ENCODE results near the gene INSYN2A.

- PRO-cap, 2 experiments: no peak in any of the 2 experiments
These were observed 4.2 kb downstream of the FAM53B start for GRCh38 chr10:124739969-124740376.

DNA sequence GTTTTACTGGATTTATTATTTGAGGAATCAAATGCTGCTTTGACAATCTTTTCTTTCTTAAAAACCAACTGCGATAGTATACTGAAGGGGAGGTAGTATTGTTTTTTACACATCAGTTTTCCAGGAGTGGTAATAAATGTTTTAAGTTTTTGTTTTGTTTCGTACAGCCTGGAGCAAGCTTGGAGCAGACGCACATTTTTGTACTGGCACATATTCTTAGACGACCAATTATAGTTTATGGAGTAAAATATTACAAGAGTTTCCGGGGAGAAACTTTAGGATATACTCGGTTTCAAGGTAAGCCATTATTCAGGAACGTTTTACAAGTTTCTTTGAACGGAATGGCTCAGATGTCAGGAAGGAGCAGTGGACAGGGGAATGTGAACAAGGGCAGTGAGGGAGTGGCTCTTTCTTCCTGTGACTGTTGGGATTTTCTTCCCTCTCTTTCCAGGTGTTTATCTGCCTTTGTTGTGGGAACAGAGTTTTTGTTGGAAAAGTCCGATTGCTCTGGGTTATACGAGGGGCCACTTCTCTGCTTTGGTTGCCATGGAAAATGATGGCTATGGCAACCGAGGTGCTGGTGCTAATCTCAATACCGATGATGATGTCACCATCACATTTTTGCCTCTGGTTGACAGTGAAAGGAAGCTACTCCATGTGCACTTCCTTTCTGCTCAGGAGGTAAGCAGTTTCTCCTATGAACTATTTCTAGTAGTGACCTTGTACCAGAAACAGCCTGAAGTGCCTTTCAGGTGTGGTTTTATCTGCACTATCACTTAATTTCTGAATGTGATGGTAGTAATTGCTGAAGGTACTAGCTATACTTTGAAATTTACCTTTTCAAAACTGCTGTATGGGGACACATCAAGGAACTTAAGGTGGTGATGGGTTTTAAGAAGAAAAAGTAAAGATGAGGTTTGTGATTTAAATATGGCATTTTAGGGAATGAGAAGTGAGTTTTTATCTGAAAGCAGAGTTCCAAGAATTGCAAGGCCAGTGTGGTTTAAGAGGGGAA is 41.4 kb downstream of the ZRANB1 start:
- PRO-cap, 2 experiments: no peak in any of the 2 experiments

DNA sequence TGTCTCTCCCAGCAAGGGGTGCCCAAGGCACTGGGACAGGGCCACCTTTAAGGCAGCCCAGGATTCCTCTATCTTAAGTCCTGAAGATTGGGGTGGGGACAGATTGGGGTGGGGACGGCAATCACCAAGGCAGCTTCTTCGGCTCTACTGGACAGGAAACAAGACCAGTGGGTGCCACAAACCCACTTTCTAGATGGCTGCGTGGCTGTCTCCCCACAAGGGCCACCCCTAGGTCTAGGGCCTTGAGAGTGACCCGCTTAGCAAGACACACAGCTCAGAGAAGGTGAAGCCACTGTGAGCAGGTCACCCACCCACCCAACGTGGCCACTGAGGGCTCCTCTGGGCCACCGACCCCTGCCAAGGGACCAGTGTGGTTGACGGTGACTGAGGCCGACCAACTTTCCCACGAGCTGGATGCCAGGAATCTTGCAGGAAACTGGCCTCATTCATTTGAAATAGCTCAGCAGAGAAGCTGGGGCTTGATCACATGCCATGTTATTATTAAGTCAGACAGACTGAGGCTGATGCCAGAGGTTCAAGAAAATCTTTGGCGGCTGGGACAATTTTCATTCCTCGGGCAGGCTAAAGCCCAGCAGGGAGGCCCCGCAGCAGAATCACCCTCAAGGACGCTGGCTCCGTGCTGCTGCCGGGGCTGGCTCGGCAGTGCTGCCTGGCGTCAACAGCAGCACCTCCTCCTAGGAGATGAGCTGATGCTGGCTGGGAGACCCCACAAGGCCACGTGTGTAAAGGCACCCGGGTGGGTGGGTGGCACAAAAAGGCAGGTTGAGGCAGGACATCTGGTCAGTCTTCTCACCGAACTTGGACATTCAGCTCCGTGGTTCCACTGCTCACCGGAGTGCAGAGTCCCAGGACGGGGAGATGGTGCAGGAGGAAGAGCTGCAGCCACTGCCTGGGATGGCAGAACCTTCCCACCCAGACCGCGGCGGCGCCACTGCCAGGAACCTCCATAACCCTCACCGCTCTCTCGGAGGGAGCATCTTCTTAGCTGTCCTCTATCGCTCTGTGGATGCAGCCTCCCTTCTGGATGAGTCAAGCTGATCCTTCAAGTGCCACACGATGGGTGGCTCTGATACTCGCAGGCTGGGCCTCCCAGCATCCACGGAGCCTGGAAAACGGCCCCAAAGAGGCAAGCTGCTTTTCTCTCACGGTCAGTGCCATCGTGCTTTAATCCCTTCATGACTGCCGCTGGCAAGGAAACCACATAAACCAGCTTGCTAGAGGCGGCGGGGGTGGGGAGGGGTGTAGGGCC is 28.2 kb downstream of the CTBP2 start:
- PRO-cap, 2 experiments: no peak in any of the 2 experiments

- PRO-cap, 2 experiments: no peak in any of the 2 experiments
These were observed 12.4 kb downstream of the CTBP2 start for GRCh38 chr10:125015276-125016132.

- PRO-cap, 2 experiments: no peak in any of the 2 experiments
These were observed 4.5 kb downstream of the CTBP2 start for GRCh38 chr10:125023276-125023870.

- PRO-cap, 2 experiments: no peak in any of the 2 experiments
These were observed 7.4 kb upstream of the CTBP2 start for GRCh38 chr10:125035167-125035745.

DNA sequence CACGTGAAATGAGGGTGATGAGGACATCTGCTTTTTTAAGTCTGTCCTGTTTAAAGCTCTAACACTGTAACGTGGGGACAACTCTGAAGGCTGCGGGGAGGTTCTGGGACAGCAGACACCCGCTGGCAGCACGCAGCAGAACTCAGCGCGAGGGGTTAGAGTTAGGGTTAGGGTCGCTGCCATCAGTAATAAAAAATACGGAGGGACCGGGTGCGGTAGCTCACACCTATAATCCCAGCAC is 34.4 kb upstream of the CTBP2 start:
- PRO-cap, 2 experiments: no peak in any of the 2 experiments

GRCh38 chr10:125099054-125100033 is 71.5 kb upstream of the CTBP2 start:
- PRO-cap, 2 experiments: no peak in any of the 2 experiments

DNA sequence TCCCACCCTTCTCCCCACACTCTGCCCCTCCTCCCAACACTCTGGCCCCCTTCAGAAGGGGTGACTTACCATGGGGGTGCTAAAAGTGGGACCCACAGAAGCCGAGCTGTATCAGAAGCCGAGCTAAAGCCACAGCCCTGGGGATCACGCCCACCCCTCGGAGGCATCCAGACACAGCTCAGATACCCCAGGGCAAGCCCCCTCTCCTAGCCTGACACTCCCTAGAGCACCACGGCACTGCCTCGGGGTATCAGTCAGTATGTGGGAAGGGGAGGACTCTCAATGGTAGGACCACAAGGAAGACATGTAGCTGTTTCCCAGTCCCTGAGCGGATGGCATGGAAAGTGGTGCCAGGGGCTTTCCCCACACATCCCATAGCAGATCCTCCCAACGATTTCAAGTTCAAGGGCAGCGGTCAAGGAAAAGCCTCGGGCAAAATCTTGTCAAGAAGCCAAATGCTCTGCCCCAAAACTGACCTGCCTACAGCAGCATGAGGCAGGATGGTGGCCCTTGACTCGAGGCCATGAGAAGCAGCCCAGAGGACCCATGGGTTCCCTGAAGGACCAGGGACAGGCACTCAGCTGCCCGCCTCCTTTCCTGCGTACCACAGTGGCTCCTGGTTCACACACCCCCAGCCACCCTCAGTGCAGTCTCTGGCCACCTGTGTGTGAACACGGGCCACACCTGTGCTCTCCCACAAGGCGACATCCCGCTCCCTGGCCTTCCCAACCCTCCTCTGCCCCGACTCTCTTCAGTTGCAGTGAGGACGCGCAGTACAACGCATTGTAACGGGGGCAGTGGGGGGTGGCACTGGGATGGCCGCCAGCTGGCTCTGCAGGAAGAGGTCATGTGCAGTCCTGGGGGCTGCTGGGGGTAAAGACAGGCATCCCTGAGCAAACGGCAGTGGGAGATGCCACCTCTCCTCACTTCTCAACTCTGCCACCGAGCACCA is 88.8 kb upstream of the CTBP2 start:
- PRO-cap, 2 experiments: no peak in any of the 2 experiments

DNA sequence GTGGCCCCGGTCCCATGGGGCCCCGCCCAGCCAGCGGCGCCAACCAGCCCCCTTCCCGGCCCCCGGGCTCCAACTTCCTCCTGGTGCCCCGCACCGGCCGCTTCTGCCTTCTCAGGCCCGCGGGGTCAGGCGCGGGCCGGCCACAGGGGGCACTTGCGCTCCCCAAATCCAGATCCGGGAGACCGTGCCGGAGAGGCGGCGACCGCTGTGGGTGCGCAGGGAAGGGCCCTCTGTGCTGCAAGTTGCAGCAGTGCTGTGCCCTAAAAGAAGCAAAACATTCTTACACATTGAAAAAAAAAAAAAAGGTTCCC is 133.5 kb upstream of the CTBP2 start:
- PRO-cap, 2 experiments: no peak in any of the 2 experiments

- PRO-cap, 2 experiments: no peak in any of the 2 experiments
These were observed 253.5 kb upstream of the CTBP2 start for GRCh38 chr10:125281481-125281680.

GRCh38 chr10:125660685-125660907 is 22.4 kb downstream of the TEX36 start:
- PRO-cap, 2 experiments: peak in 1 of 2 experiments; most common plus-strand start chr10:125660828 (in 1)

DNA sequence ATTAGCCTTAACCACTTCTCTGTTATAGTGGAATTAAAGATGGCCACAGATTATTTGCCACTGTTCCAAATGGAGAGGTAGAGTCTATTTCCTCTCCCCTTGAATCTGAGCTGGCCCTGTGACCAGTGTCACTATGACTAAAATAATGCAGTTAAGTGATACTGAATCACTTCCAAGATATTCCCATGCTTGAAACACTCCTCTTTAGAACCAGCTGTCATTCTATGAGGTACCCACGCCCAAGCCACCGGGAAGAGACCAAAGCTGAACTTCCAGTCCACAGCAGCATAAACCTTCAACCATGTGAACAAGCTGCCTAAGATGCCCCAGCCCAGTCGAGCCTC is 2.1 kb upstream of the DHX32 start:
- PRO-cap, 2 experiments: no peak in any of the 2 experiments

- PRO-cap, 2 experiments: no peak in any of the 2 experiments
These were observed 153.3 kb downstream of the FANK1 start for GRCh38 chr10:126049655-126050130.

GRCh38 chr10:126272502-126273013 is 115.7 kb downstream of the ADAM12 start:
- PRO-cap, 2 experiments: no peak in any of the 2 experiments

DNA sequence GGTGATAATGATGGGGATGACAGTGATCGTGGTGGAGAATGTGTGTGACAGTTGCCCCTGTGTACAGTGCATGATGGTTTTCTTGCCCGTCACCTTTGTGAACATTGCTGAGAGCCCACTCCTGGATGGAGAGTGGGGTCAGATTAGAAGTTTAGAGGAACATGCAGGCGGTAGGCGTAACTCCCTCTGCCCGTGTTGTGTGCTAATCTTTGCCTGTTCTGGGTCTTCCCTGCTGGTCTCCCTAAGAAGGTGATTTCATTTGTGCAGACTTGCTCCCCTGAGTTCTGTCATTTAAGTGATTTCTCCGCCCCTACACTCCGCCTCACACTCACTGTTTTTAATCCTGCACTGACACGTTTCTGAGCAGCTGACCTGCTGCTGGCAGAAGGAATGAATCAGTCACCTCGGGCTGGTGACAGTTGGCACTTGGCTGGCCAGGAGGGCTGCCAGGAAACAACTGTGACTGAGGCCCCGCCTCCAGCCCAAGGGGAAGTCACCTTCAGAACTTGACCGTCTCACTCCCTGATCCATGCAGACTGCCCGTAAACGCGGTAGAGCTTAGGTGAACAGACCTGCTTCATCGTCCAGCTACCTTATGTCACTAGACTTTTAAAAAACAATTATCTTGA is 107.4 kb downstream of the DOCK1 start:
- PRO-cap, 2 experiments: no peak in any of the 2 experiments

DNA sequence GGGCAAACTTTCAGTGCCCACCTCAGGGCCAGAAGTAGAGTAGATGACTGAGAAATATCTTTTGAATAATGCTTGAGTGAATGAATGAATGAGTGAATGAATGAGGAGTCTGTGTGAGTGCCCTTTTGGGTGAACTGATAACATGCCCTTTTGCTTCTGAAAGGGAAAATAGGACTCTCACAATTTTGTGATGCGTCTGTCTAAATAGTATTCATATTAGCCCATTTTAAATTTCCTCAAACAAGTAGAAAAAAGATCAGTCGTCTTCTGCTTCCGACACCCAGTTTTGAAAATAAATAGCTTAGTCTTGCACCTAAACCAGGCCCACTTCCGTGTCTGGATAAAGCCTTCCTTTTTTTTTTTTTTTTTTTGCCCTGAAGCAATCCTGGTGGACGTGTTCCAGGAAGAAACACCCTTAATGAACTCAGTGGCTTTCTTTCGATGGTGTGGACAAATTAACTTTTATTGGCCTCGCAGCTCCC is 32.9 kb downstream of the INSYN2A start:
- PRO-cap, 2 experiments: no peak in any of the 2 experiments

DNA sequence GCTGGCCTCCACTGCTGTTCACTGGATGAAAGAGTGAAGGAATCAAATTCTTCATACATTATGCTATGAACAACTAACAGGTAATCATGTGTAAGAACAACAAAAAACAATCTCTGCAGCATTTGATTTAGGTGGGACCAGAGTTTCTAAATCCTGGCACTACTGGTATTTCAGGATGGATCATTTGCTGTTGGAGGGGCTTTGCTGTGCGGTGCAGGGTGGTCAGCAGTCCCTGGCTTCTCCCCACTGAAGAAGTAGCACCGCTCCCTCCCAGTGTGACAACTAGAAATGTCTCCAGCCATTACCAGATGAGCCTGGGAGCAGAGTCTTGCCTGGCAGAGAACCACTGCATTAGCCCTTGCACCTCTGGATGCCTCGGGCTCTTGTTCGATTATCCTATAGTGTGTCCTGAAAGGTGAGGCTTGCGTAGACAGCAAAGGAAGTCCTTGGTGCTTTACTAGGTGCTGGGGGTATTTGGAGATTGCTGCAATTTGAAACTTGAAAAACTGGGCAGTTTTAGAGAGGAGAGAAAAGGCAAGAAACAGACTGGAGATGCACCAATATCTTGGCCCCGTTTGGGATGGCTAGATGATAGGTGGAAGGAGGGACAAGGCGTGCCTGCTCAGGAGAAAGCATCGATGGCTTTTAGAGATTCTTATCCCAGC is 18.1 kb downstream of the INSYN2A start:
- PRO-cap, 2 experiments: no peak in any of the 2 experiments

- PRO-cap, 2 experiments: no peak in any of the 2 experiments
These were observed 983 bp downstream of the INSYN2A start for GRCh38 chr10:127195444-127195771.

- PRO-cap, 2 experiments: no peak in any of the 2 experiments
These were observed at the start of gene INSYN2A for GRCh38 chr10:127195772-127196632. TSS of gene INSYN2A (minus strand) at chr10:127196591.